Vein endothelial cell (primary cell): ENCODE results near the gene WDR20.

DNA sequence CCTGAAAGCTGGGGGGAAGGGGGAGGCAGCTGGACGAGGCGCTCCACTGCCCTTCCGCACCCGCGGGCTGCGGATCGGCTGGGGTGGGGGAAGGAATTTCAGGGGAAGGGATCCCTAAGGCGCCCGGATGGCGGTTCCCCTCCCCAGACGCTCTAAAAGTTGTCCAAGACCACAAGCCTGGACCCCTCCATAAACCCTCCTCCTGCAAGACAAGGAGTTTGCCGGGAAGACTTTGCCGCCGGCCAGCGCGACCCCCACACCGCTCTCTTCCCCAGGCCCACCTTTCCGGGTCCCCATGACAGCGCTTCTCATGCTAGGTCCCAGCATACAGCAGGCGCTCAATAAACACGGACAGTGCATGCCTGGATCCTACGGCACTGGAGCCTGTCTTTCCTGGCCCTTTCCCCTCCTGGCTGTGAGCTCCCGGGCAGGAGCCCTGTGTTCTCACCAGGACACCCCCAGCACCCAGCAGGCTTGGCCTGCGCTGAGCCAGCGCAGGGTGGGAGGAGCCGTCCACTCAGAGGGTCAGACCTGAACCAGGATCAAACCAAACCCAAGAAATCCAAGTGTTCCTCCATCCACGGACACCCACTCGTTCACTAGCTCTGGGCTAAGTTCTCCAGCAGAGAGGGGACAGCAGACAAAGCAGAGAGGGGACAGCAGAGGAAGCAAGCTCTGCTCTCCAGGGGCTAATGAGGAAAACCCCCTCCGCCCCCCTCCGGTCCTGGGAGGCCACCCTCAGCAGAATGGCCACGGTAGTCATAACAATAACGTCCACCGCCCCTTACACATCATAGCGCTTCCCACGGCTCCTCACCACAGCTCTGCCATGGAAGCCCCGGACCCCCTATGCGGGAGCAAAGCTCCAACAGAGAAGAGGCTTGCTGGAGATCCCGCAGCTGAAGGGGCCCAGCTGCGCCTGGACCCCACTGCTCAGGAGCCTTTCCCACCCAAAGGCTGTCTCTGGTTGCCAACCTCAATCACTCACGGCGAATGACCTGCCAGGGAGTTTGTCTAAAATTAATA lies 17.8 kb downstream of the BEGAIN start:
- CAGE, long polyA plus RNA, result no peak

DNA sequence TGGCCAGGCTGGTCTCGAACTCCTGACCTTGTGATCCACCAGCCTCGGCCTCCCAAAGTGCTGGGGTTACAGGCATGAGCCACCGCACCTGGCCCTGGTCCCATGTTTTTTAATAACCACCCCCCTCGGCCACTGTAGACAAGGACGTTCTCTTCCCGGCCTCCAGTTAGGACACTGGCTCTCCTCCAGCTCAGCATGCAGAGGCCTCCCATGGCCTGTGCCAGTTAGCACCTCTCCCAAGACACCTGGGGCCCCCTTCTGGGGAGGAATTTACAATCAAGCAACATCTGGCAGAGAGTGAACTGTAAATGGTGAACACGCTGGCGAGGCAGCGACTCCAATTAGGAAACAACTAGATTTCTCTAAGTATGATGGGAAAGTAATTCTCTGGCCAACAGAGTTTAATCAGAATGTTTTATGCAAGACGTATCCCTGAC lies 61.9 kb upstream of the DLK1 start:
- CAGE, long polyA plus RNA, result no peak

- CAGE, long polyA plus RNA, result no peak
Measured at GRCh38 chr14:100692477-100693540, 33.9 kb upstream of the DLK1 start.

DNA sequence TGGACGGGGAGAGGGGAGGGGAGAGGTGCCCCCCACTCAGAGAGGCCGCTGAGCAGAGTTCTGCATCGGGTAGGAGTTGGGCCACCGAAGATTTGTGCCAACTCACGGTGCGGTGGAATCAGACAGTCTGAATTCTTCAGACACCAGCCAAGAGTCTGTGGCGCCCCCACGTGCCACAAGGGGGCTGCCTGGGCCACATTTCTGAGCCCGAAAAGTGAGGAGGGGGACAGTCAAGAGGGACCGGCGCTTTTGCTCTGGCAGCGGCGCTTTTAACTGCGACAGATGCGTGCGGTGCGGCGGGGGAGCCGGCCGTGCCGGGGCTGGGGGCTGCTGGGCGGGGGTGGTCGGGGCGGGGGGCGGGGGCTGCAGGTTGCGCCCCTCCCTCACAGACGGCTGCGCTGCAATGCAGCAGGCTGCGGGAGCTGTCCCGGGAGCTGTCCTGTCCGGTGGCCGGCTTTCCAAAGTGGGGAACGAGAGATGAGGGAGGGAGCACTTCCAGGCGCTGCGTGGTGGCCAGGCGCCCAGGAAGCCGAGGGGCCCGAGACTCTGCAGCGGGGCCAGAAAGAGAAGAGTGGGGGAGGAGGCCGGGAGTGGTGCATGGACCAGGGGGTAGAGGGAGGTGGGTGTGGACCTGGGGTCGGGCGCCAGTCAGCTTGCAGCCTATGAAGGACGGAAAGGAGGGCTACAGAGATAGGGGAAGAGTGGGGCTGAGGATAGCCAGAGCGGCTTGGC lies 1.0 kb upstream of the RTL1 start:
- CAGE, long polyA plus RNA, result no peak

- CAGE, long polyA plus RNA, result no peak
Measured at GRCh38 chr14:100986961-100987280, 83.4 kb upstream of the RTL1 start.

GRCh38 chr14:101364515-101365394 lies 396.8 kb upstream of the PPP2R5C start:
- CAGE, long polyA plus RNA, result no peak

DNA sequence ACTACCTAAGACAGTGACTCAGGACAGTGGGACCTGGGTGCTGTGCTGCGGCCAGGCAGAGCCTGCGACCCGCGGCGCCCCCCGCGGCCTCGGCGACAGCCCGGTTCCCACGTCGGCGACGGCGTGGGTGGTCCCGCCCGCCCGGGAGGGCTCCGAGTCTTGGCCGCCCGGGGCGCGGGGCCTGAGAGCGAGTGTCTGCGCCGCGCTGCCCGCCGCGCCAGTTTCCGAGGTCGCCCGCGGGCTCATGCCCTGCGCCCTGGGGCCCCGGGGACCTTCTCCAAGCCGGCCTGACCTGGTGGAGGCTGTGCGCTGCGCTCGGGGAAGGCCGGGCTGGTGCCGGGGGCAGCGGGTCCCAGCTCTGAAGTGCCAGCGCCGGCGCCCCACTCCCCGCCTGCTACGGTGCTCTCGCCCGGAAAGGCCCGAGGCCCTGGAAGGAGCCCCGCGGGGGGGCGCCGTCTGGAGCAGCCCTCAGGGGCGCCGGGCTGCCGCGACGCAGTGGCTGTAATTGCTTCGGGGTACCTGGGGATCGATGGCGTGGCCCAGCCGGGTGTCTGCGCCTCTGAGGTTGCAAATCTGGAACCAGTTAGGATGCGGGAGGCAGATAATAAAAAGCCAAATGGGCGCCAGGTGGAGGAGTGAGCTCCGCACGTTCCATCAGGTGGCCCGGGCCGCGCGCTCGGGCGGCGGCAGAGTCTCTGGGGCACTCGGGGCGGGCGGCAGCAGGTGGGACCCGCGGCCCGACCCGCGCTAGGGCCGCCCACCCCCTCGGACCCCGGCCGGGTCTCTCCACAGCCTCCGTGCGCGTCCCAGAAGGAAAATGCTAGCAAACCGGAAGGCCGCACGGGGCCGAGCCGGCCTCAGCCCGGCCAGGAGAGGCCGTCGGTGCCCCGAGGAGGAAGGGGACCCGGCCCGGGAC lies 302.6 kb upstream of the PPP2R5C start:
- CAGE, long polyA plus RNA, result no peak

- CAGE, long polyA plus RNA, result no peak
Measured at GRCh38 chr14:101526956-101527508, 234.5 kb upstream of the PPP2R5C start.

GRCh38 chr14:101707122-101708335 lies 54.0 kb upstream of the PPP2R5C start:
- CAGE, long polyA plus RNA, result no peak

DNA sequence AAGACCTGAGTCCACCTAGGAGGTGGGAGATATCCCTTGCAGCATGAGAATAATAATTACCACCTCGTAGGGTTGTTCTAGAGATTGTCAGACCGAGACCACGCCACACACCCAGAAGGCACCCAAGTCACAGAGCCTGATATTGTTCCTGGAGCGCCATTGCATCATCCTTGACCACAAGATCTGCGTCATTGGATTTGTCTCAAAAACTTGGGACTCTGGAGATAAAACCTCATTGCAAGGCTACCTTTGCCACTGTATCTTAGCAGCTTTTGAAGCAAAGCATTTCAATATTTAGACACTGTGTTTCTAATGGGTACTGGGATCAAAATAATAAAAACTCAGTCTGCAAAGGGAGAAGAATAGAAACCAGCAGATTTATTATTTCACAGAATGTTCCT lies 29.3 kb upstream of the PPP2R5C start:
- CAGE, long polyA plus RNA, result no peak

- CAGE, long polyA plus RNA, result no peak
Measured at GRCh38 chr14:101760284-101760793, 1.2 kb upstream of the PPP2R5C start.

DNA sequence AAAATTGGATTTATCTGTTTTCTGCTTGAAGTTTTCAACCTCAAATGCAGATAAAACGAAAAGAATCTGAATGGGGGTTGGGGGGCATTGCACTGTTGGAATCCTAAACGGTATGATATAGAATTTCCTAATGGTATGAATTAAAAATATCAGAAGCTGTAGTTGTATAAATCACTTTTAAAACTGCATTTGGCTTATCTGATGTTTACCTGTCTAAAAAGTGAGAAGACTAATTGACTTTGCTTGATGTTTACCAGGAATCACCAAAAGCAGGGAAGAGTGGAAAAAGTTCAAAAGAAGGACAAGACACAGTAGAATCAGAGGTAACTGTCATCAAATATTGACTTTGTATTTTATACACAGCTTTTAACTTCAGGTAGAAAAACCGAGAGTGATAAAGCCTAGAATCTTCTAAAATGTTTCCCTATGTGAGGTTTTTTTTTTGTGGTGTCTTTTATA lies 1.2 kb downstream of the PPP2R5C start:
- CAGE, long polyA plus RNA, result no peak

- CAGE, long polyA plus RNA, result no peak
Measured at GRCh38 chr14:101781698-101782058, 20.2 kb downstream of the PPP2R5C start.

- CAGE, long polyA plus RNA, result no peak
Measured at GRCh38 chr14:101859257-101859688, 97.8 kb downstream of the PPP2R5C start.

GRCh38 chr14:101875692-101876424 lies 88.5 kb upstream of the DYNC1H1 start:
- CAGE, long polyA plus RNA, result no peak

DNA sequence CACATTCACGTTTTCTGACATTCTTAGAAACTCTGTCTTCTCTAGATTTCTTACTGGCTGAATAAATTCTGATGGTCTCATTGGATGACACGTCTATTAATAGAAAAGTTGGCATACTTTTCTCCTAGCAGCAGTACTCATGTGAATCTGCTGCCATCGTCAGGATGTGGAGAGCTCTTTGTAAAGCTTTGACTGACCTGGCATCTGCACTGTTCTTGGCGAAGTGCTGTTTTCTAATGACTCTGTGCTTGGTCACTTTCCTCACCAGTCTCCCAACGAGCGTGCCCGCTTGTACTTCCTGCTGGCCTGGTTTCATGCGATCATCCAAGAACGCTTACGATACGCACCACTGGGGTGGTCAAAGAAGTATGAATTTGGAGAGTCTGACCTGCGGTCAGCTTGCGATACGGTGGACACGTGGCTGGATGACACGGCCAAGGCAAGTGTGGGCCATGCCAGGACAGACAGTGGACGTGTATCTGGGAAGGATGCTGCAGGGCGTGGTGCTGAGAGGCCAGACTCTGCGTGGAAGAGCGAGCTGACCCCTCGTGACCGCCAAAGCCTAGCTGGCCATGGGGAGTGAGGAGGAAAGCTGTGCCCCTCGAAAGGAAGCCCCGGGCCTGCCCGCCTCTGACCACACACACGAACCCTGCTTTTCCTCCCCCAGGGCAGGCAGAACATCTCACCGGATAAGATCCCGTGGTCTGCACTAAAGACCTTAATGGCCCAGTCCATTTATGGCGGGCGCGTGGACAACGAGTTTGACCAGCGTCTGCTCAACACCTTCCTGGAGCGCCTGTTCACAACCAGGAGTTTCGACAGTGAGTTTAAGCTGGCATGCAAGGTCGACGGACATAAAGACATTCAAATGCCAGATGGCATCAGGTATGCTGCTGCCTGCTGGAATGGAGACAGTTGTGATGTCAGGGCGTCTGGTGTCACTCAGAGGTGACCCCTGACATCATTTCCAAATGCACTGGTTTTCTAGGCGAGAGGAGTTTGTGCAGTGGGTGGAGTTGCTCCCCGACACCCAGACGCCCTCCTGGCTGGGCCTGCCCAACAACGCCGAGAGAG lies 42.9 kb downstream of the HSP90AA1 start:
- CAGE, long polyA plus RNA, result no peak

GRCh38 chr14:102063050-102063507 lies 23.8 kb downstream of the HSP90AA1 start:
- CAGE, long polyA plus RNA, result no peak

DNA sequence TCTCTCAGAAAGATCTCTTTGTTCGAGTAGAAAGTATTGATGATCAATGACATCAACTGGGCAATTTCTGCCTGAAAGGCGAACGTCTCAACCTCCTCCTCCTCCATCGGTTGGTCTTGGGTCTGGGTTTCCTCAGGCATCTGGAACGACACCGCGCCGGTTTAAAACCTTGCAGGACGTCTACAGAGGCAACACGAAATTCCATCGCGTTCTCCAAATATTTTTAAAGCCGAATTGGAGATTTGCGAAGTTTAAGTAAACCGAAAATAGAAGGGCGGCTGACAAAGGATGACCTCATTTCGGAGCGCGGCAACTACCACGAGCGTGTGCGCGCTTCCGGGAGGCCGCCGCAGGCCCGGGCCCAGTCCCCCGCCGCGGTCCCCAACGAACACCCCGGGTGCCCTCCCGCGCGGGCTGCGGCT lies 594 bp downstream of the HSP90AA1 start:
- CAGE, long polyA plus RNA, result no peak

DNA sequence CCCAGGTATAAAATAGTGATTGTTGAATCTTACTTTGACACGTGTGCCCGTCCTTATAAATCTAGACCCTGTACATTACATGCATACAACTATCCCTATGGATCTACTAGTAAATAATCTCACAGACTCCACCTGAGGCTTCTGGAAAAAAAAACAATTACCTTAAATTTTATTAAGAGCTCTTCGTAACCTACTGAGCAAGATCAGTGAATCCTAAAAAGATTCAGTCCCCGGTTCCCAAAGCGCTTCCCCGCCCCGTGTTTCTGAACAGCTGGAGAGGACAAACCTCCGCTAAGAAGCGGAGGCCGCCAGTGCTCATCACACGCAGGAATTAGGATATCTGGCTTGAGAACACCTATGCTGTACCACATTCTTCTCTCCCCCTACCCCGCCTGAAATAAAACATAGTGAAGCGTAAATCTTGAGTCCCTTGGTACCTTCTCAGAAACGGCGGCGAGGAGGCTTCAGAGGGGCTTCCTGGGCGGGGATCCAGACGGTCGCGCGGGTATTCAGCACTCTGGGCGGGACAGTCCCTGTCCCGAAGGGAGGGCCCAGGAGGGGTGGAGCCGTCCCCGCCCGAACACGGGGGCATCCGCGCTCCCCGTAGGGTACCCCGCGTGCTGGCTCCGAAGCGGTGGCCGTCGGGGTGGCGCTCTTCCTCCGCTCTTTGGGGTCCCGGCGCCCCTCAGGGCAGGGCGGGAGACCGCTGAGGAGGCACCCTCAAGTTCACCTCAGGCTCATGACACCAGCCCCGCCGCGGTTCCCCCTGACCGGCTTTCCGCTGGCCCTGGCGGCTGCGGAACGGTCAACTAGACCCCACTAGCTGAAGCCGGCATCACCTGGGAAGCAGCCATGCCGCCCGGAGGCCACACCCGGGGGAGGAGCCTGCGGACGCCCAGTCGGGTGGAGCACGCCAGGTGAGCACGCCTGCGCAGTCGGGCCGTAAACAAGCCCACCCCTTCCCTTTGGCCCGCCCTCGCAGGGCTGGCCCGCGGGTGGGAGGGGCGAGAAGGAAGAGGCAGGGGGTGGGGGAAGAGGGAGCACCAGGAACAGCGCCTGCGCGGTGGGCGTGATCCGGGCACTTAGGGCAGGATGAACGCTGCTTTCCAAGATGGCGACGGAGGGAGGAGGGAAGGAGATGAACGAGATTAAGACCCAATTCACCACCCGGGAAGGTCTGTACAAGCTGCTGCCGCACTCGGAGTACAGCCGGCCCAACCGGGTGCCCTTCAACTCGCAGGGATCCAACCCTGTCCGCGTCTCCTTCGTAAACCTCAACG lies at the start of gene WDR20:
WDR20 (plus strand) TSS at position 1,085 of the 1,280 bp plus-strand sequence.
- CAGE, long polyA plus RNA, result no peak

DNA sequence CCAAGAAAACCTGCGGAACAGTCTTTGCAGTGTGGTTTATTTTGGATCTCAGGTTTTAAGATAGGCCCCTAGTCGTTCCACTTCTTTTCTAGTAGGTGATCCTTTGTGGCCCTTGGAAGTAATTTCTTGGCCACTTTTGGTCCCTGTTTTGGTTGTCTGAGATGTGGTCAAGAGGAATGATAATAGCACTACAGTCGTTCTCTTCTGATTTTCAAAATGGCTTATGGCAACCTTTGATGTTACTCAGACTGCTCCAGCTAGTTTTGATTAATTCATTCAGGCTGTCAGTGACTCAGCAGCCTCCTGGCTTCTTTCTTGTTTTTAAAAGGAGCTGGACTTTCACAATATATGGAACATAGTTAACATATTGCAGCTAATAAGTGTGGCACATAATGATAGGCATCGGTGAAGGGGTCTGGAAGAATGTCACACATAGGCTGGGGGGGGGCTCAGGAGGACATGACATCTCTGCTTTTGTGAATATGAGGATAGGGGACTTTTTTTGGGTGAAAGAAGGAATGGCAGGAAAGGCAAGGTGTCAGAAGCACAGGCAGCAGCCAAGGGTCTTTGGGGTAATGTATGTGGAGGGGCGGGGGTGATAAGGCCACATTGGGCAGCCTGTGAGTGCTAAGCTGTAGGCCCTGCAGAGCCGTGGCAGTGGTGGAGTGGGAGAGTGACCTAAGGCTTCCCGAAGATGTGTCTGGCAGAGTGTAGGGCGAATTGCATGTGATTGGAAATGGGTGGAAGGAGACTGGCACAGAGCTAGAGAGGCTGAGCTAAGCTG lies 47.5 kb downstream of the WDR20 start:
- CAGE, long polyA plus RNA, result no peak